Ovary (tissue), 7 donors: ENCODE data around the gene DCDC2C.

- PRO-cap, 7 experiments: no peak in any of the 7 experiments
- RAMPAGE, long total RNA, 2 experiments: no peak in any of the 2 experiments
These were observed 1.5 kb downstream of the FAM110C start for GRCh38 chr2:44816-45156.

DNA sequence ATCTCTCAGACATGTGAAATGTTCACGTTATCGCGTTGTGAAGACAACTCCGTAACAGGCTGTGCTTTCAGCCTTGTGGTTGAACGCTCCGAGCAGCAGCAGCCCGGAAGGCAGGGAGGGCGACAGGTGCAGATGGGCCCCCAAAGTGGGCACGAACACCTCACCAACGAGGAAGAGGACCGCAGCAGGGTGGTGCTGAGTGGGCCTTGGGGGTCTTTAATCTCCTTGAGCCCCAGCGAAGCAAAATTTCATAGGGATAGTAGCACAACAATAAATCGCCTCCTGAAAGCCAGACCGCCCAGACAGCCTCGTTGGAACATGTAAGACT is 1.1 kb upstream of the FAM110C start:
- PRO-cap, 7 experiments: peak in 5 of 7 experiments; most common plus-strand start position 70 of the sequence (in 4)
- RAMPAGE, long total RNA, 2 experiments: no peak in any of the 2 experiments

GRCh38 chr2:286693-287499 is 995 bp downstream of the ALKAL2 start:
- PRO-cap, 7 experiments: peak in 4 of 7 experiments; most common plus-strand start chr2:287031 (in 4); most common minus-strand start chr2:286949 (in 1)
- RAMPAGE, long total RNA, 2 experiments: no peak in any of the 2 experiments

DNA sequence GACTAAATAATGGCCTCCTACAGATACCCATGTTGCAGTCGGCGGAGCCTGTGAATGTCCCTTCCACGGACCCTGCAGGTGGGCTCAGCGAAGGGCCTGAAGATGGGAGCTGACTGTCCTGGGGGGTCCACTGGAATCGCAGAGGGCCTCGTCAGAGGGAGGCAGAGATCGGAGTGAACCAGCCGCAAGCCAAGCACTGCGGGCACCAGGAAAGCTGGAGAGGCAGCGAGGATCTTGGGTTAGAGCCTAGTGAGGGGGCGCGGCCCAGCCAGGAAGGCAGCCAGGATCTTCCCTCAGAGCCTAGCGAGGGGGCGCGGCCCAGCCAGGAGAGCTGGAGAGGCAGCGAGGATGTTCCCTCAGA is 62.5 kb upstream of the TMEM18 start:
- PRO-cap, 7 experiments: peak in 5 of 7 experiments; most common plus-strand start position 296 of the sequence (in 1); most common minus-strand start position 209 of the sequence (in 2)
- RAMPAGE, long total RNA, 2 experiments: no peak in any of the 2 experiments

GRCh38 chr2:1136888-1137640 is 186.4 kb downstream of the SNTG2 start:
- PRO-cap, 7 experiments: no peak in any of the 7 experiments
- RAMPAGE, long total RNA, 2 experiments: no peak in any of the 2 experiments

DNA sequence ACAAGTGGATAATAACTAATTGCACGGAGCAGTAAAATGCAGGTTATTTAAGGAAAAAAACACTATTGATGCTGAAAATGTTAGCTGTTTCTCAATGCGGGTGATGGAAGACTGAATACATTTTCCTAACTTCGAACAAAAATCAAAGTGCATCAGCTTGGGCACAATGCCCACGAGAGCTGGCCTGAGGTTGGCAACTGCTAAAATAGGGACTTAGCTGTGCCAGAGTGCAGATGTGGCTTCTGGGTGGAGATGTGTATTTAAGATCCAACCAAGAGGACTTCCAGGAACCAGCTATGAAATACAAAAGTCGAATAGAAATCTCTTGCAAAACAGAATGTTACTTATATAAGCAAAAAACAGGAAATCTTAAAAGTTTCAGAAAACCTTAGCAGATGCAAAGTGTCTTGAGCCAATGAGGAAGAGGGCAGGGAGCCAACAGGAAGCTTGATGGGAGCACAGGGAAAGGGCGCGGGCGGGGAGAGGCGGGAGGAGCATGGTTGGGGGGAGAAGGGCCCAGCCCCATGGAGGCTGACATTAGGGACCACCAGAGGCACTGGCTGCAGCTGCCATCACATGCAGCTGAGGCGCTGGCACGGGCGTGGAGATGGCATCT is 203.1 kb downstream of the SNTG2 start:
- PRO-cap, 7 experiments: no peak in any of the 7 experiments
- RAMPAGE, long total RNA, 2 experiments: no peak in any of the 2 experiments

GRCh38 chr2:1223215-1223772 is 190.0 kb upstream of the TPO start:
- PRO-cap, 7 experiments: no peak in any of the 7 experiments
- RAMPAGE, long total RNA, 2 experiments: no peak in any of the 2 experiments

GRCh38 chr2:1675486-1676041 is 68.8 kb downstream of the PXDN start:
- PRO-cap, 7 experiments: peak in 1 of 7 experiments; most common plus-strand start chr2:1675818 (in 1)
- RAMPAGE, long total RNA, 2 experiments: no peak in any of the 2 experiments

DNA sequence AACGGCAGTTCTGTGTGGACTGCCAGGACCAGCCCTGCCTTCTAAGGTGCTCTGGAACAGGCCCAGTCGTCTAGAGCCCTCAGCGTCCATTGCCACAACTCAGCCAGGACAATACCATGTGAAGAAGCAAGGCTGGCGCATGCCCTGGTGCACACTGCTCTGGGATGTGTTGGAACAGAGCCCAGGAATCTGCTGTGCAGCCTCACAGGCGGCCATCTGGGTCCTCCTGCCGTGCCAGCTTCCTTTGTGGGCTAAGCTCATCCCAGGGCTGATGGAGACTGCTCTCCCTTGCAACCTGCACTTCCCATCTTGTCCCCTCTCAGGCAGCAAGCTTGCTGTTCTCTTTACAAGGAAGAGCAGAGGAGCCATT is 246.4 kb upstream of the PXDN start:
- PRO-cap, 7 experiments: no peak in any of the 7 experiments
- RAMPAGE, long total RNA, 2 experiments: no peak in any of the 2 experiments

DNA sequence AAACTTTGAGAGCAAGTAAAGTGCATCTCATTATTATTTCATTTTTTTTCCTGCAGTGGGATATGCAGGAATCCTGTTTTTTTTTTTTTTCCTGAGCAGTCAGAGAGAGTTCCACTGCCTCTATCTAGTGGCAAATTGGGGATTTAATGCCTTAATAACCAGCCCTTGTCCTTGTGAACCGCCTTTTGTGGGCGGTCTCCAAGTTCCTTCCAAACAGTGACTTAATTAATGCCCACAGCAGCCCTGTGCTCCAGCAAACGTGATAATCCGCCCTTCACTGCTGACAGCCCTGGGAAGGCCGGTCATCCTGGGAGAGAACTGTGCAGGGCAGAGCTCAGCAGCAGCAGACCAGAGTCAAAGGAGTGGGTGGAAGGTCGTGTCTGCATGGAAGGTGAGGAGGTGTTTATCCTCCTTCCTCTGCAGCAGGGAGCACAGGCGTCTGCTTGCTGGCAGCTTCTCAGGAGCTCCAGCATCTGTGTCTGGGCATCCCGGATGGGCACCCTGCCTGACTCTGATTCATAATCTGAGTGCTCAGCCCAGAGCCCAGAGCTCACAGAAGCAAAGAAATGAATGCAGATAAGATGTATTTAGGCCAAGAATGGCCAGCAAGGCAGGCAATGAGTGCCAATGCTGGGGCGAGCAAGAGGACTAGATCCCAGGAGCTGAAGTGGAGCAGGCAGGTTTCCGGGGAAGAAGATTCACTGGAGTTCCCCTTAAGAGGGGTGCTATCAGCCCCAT is 270.0 kb upstream of the PXDN start:
- PRO-cap, 7 experiments: no peak in any of the 7 experiments
- RAMPAGE, long total RNA, 2 experiments: no peak in any of the 2 experiments

GRCh38 chr2:2057080-2057421 is 274.0 kb downstream of the MYT1L start:
- PRO-cap, 7 experiments: no peak in any of the 7 experiments
- RAMPAGE, long total RNA, 2 experiments: no peak in any of the 2 experiments

DNA sequence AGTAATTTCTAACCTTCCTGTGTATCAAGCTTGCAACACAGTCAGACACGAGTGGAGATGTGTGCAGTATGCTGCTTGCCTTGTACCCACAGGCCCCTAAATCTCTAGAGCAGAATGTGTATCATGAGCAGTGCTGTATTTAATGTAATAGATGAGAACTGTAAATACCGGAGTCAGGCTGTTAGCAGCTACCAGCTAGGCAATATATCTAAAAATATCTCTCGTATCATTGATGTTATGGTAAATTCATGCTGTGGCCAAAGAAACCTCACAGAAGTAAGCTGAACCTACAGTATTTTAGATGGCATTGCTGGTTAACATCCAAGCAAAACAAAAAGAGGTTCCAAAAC is 6.2 kb downstream of the MYT1L start:
- PRO-cap, 7 experiments: no peak in any of the 7 experiments
- RAMPAGE, long total RNA, 2 experiments: no peak in any of the 2 experiments

DNA sequence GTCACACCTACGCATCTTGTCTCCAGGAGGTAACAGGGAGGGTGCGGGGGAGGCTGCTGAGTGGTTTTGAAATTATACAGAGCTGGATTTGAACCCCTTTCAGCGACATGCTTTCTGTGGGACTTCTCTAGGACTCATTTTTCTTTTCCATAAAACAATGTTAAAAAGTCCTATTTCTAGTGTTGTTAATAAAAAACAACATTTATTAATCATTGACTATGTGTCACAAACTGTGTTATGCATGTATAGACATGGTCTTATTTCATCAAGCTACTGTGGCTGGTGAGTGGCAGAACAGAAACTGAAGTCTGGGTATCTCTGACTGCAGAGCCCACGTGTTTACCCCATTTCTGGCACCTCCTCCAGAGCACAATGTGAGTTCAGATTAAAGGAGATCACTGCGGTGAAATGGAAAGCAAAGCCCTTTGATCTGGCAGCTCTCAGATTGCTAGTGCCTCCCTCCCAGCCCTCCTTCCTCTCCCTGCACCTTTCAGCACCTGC is 315.4 kb upstream of the MYT1L start:
- PRO-cap, 7 experiments: no peak in any of the 7 experiments
- RAMPAGE, long total RNA, 2 experiments: no peak in any of the 2 experiments

DNA sequence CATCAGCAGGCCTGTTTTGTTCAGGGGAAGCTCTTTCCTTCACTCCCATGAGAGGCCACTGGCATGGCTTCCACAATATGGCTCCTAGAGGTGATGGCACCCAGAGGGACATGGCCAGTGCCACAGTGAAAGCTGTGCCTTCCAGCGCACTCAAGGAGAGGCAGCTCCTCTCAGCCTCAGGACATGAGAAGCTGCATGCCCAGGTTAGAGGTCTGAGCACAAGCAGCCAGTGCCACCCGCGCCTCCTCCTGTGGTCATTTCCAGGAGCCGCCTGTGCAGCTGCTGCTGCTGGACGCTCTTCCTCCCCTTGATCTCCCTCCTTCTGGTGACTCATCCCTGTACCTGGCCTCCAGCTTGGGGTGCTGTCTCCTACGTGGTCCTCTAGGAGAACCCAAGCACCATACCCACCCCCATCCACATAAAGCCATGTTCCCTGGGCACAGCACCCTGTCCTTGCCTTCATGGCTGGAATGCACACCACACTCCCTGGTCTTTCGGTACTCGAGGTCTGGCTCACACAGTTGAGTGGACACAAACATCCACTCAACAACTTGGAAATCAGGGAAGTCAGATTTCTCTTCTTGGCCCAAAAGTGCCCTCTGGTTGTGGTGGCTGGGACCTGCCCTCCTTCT is 96.9 kb downstream of the EIPR1 start:
- PRO-cap, 7 experiments: no peak in any of the 7 experiments
- RAMPAGE, long total RNA, 2 experiments: no peak in any of the 2 experiments

DNA sequence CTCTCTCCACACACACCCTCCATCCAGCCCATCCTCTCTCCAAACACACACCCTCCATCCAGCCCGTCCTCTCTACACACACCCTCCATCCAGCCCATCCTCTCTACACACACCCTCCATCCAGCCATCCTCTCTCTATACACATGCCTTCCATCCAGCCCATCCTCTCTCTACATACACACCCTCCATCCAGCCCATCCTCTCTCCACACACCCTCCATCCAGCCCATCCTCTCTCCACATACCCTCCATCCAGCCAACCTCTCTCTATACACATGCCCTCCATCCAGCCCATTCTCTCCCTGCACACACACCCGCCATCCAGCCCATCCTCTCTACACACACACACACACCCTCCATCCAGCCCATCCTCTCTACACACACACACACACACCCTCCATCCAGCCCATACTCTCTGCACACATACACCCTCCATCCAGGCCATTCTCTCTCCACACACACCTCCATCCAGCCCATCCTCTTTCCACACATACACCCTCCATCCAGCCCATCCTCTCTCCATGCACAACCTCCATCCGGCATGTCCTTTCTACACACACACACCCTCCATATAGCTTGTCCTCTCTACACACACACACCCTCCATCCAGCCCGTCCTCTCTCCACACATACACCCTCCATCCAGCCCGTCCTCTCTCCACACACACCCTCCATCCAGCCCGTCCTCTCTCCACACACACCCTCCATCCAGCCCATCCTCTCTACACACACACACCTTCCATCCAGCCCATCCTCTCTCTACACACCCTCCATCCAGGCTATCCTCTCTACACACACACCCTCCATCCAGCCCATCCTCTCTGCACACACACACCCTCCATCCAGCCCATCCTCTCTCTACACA is 82.8 kb downstream of the EIPR1 start:
- PRO-cap, 7 experiments: no peak in any of the 7 experiments
- RAMPAGE, long total RNA, 2 experiments: no peak in any of the 2 experiments

DNA sequence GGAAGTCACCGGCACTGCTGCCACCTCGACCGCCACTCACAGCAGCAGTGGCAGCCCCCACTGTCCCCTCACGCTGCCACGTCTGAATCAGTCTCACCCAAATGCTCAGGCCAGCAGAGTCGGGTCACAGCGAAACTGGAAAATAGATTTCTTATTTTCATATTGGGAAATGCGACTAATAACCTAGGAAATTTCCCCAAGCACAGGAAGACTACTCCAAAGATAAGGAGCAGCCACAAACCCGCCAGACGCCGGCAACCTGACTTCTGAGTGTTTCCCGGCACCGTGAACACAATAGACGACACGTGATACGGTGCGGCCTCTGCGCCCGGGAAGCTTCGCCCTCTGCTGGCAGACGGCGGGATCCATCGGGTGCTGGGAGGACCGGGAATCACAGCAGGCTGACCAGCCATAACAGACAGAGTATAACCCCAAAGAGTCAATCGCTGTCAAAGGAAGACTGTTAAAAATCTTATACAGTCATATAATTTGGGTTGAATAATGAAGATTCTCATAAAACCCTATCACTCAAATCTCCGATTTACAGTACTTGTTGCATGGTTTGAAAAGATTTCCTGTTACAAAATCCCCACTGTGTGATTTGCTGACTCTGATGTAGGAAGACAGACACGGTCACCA is 74.1 kb downstream of the EIPR1 start:
- PRO-cap, 7 experiments: peak in 3 of 7 experiments; most common minus-strand start position 261 of the sequence (in 3)
- RAMPAGE, long total RNA, 2 experiments: no peak in any of the 2 experiments

- PRO-cap, 7 experiments: peak in 7 of 7 experiments; most common plus-strand start chr2:3483600 (in 4); most common minus-strand start chr2:3483253 (in 7)
- RAMPAGE, long total RNA, 2 experiments: no peak in any of the 2 experiments
These were observed 36.0 kb downstream of the ADI1 start for GRCh38 chr2:3483061-3484081.

DNA sequence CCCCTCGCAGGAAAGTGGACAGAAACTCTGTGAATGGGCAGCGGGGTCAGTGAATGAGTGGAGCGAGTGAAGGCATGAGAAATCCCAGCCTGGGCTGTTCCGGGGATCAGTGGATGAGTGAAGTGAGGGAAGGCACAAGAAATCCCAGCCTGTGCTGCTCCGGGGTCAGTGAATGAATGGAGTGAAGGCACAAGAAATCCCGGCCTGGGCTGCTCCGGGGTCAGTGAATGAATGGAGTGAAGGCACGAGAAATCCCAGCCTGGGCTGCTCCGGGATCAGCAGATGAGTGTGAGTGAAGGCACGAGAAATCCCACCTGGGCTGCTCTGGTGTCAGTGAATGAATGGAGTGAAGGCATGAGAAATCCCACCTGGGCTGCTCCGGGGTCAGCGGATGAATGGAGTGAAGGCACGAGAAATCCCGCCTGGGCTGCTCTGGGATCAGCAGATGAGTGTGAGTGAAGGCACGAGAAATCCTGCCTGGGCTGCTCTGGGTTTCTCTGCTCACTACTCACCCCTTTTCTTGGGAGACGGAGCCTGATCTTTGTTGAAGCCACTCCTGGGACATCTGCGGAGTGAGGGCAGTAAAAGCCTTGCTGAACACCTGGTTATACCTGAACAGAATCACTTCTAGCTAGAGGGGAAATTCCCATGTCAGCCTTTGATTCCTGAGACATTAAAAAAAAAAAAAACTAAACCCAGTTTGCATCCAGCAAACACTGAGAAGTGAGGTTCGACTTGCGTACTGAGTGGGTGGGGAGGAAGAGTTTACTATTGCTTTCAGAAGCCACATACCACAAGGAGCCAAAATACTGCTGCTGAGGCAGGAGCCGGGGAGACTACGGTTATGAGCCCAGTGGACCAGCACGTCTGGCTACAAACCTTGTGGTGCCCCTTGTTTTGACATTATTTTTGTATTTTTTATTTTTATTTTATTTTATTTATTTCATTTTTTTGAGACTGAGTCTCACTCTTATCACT is 2.4 kb downstream of the COLEC11 start:
- PRO-cap, 7 experiments: no peak in any of the 7 experiments
- RAMPAGE, long total RNA, 2 experiments: no peak in any of the 2 experiments

GRCh38 chr2:3657098-3657961 is 670 bp upstream of the ALLC start:
- PRO-cap, 7 experiments: peak in 3 of 7 experiments; most common plus-strand start chr2:3657312 (in 3); most common minus-strand start chr2:3657207 (in 2)
- RAMPAGE, long total RNA, 2 experiments: no peak in any of the 2 experiments

DNA sequence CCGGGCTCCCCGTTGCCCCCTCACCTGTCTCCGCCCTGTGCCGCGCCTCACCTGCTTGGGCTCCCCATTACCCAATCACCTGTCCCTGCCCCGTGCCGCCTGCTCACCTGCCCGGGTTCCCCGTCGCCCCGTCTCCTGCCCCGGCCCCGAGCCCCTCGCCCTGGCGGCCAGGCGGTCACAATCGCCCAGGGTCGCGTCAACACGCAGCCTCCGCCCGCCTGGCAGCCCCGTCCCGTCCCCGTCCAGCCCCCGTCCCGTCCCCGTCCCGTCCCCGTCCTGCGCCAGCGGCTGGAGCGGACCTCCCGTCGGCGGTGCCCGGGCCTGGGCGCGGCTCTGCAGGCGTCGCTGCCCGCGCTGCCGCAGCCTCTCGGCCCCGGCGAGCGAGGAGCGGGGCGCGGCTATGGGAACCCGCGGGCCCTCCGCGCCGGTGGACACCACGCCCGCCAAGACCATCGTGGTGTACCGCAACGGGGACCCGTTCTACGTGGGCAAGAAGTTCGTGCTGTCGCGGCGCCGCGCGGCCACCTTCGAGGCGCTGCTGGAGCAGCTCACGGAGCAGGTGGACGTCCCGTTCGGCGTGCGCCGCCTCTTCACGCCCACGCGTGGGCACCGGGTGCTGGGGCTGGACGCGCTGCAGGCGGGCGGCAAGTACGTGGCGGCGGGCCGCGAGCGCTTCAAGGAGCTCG is at the start of gene DCDC2C:
TSS of gene DCDC2C (plus strand) at position 224 of the 686 bp plus-strand sequence.
- PRO-cap, 7 experiments: no peak in any of the 7 experiments
- RAMPAGE, long total RNA, 2 experiments: no peak in any of the 2 experiments